Frontal cortex (tissue), 2 donors: ENCODE results near the genes ESCO1 and SNRPD1.

DNA sequence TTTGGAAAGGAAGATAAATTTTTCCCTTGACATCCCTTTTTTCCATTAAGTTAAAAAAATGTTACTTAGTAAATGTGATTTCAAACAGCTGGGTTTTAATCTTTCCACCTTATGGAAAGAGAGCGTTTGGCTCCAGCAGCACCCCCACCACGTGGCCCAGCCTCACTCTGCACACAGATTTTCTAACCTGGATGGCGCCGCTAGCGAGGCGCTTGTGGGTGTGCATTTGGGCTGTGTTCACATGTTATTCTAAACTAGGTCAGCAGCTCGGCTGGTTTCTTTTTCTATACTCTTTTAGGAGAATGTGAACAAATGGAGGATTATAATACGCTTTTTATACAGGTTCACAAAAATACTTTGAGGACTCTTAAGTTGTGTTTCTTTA lies 218.0 kb downstream of the LDLRAD4 start:
- RAMPAGE, long total RNA, result no peak

GRCh38 chr18:13499758-13500000 lies 226.7 kb downstream of the FAM210A start:
- RAMPAGE, long total RNA, result no peak

- RAMPAGE, long total RNA, result no peak
Measured at GRCh38 chr18:13502606-13502982, 223.8 kb downstream of the FAM210A start.

DNA sequence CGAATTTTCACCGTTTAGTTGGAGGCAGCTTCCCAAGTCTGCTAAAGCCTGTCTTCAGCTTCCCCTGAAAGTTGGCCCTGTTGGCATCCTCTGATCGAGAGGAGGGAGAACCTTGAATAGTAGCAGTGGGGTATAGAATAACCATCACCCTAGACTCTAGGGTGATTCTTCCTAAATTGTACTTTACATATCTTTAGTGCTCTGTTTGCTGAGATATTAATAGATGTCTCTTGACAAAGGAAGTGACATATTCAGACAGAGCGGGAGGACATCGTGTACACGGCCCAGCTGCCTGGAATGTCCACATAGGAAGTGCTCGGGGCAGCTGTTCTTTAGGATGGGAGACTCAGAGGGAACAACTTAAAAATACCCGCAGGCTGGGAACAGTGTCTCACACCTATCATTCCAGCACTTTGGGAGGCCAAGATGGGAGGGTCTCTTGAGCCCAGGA lies 206.1 kb downstream of the FAM210A start:
- RAMPAGE, long total RNA, result no peak

- RAMPAGE, long total RNA, result no peak
Measured at GRCh38 chr18:13615309-13616303, 110.8 kb downstream of the FAM210A start.

GRCh38 chr18:13678886-13679496 lies 47.4 kb downstream of the FAM210A start:
- RAMPAGE, long total RNA, result no peak

GRCh38 chr18:21049282-21050002 lies 62.2 kb downstream of the ROCK1 start:
- RAMPAGE, long total RNA, result no peak

GRCh38 chr18:21112179-21112569 lies 561 bp upstream of the ROCK1 start:
- RAMPAGE, long total RNA, result no peak

- RAMPAGE, long total RNA, result no peak
Measured at GRCh38 chr18:21241234-21241984, 623 bp upstream of the GREB1L start.

GRCh38 chr18:21600137-21601127 lies at the start of gene ESCO1:
Gene ESCO1 (minus strand): TSS chr18:21600704.
- RAMPAGE, long total RNA, result no peak

DNA sequence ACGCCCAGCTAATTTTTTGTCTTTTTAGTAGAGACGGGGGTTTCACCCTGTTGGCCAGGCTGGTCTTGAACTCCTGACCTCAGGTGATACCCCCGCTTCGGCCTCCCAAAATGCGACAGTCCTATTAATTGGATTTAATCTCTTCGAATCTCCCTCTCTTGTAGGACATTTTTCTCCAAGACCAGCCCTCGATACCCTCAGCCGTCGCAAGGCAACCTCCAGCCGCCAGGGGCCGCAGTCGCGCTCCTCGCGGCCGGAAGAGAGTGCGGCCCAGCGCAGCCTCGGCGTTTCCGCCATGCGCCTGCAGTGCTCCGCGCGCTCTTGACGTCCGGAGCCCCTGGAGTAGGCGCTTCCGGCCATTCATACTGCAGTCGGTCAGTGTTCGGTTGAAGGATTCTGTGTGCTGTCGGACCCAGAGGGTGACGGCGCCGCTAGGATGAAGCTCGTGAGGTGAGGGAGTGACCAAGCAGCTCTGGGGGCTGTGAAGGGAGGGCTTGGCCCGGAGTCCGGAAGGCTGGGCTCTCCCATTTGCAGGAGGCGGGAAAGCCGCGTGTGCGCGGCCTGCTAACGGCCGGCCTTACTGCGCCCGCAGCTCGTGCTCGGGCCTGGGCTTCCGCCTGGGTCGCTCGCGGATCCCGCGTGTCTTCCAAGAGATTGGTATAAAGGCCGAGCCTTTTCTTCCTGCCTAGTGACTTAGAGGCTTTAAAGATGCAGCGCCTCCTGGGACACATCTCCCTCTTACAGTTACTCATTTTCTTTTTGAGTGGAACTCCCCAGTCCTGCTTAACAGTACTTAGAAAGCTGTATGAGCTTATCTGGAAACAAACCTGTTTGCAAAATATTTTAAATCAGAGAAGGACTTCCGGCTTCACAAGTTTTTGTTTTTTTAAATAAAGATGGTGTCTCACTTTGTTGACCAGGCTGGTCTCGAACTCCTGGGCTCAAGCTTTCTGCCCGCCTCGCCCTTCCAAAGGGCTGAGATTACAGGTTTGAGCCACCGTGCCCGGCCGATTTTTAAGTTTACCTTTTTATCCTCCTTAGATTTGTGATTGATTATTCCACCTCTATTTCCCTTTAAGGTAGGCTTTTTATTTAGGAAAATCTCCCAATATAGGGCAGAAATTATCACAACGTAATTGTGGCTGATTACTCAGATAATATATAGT lies at the start of gene SNRPD1:
Gene SNRPD1 (plus strand): TSS at position 321 of the 1,166 bp plus-strand sequence.
- RAMPAGE, long total RNA, result start-site peak on the plus strand centred at position 327 of the sequence, 103 bp wide, 23,821 and 3,759 reads in 2 replicates

DNA sequence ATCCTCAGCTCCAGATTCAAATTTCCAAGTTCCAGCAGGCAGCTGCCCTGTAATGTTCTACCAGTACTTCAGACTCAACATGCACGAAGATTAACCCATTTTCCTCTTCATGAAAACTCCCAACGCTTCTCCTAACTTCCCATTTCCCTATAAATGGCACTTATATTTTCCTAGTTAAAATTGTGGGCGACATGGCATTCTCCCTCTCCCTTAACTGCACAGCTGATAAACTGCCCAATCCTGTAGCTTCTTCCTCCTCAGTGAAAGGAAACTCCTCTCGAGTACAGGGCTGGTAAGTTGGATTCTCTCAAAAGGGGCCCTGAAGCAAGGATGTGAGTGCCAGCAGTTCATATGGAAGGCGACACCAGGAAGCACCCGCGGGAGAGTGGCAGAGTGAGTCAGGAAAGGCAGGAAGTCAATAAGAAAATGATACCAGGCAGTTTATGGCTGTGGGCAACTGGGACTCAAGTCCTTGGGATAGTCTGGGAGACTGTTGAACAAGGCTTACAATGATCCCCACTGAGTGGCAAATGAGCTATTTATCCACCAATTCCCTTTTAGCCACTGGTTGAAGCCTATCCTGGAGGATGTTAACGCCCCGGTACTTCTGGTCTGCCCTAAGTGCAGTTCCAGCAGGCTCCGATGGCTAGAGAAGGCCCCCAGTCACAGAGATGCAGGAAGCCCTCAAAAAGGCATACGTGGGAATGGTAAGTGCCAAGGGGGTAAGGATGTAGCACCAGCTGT lies 34.8 kb downstream of the ABHD3 start:
- RAMPAGE, long total RNA, result no peak

- RAMPAGE, long total RNA, result no peak
Measured at GRCh38 chr18:21843972-21844282, 103.3 kb downstream of the MIB1 start.

DNA sequence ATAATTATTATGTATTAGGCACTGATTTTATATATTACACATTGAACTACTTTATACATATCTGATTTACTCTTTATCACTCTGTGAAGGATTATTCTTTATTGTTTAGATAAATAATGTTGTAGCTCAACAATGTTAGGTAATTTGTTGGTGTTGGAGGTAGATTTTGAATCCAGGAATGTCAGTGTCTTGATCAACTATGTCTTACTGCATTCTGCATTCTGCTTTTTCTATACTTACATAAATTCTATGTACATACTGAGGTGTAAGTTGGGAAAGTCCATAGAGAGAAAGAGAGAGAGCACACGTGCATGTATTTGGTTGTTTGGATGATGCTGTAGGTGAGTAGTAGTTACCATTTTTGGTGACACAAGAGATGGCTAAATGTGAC lies 111.4 kb downstream of the MIB1 start:
- RAMPAGE, long total RNA, result no peak

GRCh38 chr18:22113383-22113837 lies 56.0 kb upstream of the GATA6 start:
- RAMPAGE, long total RNA, result no peak

DNA sequence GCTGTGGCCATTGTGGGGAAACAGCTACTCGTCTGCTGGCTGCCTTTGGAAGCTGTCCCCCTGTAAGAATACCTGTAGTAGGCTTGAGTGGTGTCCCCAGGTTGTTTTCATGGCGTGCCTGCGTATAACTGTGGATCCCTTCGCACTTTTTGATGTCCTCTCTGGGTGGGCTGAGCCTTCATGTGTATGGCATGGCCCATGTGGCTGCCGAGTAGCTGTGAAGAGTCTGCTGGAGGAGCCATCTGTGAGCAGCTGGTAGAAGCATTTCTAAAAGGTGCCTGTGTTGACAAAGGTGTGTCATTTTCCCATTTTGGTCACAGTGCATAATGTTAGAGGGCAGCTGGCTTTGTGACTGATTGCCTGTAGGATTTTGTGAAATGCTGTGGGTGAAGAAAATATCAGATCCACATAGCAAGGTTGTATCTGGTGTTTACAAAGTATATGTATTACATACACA lies 16.3 kb downstream of the GATA6 start:
- RAMPAGE, long total RNA, result no peak

DNA sequence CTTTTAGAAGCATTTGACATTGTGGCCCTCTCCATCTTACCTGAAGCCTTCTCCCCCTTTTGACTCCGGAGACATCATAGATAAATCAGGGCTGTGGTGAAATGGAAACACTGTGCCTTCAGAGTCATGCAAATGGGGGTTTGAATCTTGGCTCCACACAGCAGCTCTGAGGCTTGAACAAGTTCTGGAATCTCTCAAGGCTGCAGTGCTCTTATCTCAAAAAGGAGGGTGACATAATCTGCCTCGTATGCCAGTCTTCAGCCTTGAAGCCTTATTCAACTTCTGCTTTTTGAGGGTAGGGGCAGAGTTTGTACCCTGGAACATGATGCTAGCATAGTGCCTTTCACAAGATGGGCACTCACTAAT lies 42.2 kb downstream of the GATA6 start:
- RAMPAGE, long total RNA, result no peak

DNA sequence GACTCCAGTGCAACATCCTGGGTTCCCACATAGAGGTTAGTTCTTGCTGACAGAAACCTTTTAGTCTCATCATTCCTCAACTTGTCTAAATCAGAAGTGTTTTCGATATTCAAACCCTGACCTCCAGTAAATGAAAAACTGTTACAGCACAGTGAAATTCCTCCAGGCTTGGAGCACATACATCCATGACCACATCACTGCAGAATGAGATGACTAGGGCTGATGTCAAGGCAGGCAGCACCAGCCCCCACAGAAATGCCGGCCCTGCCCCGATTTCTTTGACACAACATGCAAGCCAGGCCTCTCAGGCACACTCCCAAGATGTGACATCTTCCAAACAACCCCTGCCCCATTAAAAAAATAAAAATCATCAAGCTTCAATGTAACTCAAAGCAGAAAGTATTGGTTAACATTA lies 103.3 kb downstream of the CTAGE1 start:
- RAMPAGE, long total RNA, result no peak

DNA sequence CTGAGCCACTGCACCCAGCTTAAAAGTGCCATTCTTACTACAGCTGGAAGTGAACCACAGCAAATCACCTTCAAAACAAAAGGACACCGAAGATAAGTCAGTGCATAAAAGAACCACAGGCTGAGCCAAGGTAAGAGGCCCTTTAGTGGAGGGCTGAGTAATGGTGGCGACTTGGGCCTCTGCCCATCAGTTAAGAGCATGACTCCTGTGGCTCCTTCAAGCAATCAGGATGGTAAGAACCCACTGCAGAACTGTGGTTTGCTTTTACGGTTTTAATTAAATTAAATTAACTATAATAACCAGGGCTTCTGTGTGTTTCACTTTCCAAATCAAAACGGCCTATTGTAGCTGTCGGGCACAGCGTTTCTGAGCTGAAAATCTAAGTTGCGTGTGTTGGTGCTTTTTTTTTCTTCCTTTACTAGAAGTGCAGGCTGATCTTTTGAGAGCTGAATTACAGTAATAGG lies 75.0 kb downstream of the CTAGE1 start:
- RAMPAGE, long total RNA, result no peak

- RAMPAGE, long total RNA, result no peak
Measured at GRCh38 chr18:22470483-22471407, 53.0 kb upstream of the CTAGE1 start.